Hematopoietic multipotent progenitor cell (in vitro differentiated cells): ENCODE results near the genes PODXL2 and RAB7A.

DNA sequence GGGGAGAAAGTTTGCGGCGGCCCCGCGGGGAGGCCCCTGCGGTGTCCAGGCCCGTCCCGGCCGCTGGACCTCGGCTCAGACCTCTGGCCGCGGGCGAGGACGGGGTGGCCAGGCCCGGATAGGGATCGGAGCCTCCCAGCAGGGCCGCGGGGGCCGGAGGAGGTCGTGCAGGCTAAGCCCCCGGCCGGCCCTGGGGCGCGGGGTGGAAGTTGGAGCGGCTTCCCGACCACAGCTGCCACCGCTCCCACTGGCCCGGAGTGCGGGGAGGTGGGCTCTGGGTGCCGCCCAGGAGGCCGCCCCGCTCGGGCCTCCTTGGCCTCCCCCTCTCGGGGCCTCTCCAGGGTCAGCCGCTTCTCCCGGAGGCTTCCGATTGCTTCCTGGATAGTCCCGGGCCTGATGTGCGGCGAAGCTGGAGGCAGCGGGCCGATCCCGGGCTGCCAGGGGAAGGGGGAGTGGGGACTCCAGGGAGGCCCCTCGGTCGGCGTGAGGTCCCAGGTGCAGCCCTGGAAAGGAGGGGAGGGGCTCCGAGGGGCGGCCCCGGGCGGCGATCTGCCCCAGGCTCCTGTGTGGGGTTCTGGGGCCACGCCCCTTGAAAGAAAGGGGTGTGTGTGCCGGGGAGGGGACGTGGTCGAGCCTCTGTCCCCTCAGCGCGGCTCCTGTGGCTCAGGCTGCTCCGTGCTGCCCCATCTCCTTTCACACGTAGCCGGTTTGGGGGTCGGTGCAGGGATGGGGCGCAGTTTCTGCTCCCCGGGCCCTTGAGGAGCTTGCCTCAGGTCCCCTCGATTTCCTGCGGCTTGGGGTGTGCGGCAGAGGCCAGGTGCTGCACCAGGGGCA is 994 bp downstream of the PLXNA1 start:
- CAGE, long polyA plus RNA, result no peak

DNA sequence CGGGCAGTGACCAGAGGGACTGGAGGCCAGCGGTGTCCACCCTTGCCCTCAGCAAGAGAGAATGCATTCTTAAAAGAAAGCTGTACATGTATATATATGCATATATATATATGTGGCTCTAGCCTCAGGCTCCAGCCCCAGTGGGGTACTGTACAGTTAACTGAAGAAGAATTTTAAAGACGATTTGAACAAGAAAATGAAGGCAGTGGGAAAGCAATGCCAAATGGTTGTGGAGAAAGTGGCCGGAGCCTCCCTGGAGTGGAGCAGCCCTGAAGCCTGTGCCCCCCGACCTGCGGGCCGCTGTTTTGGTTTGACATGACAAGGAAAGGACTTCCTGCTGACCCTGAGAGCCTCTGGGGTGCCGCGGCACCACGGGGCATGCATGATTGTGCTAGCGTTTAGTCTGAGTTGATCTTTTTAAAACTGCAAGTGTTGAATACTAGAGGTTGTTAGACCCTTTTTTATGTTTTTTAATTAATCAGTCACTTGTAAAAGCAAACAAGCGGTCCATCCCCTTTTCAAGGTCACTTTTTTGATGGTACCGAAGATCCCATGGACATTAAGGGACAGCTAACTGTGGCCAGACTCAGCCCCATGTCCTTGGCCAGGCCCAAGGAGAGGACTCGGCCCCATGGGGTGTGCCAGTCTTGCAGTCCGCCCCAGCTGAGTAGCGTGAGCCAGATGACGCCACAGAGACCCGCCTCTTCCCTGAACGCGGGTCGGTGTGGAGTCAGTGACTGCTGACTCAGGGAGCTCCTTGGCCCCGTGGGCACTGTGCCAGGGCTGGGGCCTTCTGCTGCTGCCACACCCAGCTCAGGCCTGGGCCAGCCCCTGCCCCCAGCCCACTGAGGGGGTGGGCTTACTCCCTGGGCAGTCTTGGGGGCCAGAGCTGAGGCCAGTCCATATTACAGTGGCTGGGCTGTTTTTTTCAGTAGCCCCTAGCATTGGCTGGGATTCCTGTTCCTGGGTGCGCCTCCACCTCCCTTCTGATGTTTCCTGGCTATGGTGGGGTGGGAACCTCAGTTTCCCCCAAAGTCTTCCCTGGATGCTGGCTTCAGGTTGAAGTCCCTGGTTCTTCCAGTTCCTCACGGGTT is 52.6 kb downstream of the PLXNA1 start:
- CAGE, long polyA plus RNA, result no peak

DNA sequence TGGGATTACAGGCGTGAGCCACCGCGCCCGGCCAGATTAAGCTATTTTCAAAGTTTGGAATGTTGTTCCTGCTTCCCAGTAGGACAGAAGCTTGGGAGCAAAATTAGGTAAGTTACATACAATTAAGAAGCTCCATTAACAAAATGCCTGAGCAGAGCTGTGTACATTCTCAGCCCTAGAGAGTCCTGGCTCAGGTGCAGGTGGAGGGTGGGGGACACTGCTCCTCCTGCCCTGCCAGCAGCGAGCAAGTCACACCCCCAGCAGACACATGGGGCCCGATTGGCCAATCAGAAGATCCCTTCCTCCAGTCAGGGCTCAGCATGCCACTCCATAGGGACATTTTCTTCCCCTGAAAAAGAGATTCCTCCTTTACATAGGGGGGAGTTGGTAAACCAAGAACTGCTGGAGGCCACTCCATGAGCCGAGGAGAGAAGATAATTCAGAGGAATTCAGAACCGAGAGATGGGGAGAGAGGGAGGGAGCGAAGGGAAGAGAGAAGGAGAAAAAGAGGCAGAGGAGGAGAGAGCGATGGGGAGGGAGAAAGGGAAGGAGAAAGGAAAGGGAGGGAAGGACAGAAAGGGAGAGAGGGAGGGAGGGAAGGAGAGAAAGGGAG is 62.1 kb downstream of the PLXNA1 start:
- CAGE, long polyA plus RNA, result no peak

GRCh38 chr3:127455482-127456157 is 134.9 kb downstream of the TPRA1 start:
- CAGE, long polyA plus RNA, result no peak

- CAGE, long polyA plus RNA, result no peak
Measured at GRCh38 chr3:127579461-127580641, 10.7 kb downstream of the TPRA1 start.

DNA sequence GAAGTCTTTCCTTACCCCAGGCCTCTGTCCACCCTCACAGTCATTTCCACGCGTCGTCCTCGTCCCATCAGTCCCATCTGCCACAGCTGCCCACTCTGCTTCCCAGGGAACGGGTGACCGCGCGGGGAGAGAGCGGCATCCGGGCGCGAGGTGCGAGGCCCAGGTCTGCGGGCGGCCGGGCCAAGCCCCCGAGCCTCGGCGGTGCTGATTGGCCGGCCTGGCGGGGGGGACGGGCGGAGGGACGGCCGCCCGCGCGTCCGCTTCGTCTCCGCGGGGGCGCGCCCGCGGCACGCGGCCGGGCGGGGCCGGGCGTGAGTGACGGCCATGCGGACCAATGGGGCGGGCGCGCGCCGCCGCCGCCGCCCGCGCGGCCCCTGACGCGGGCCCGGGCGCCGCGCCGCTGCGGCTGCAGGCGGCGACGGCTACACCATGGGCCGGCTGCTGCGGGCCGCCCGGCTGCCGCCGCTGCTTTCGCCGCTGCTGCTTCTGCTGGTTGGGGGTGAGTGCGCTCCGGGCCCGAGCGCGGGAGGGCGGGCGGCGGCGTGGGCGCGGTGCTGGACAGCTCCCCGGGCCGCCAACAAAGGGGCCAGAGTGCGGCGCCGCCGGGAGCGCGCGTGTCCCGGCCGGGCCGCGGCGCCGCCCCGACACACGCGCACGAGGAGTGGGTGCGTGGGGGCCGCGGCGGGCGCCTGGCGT is at the start of gene PODXL2:
PODXL2 (plus strand) TSS at position 395 of the 696 bp plus-strand sequence.
- CAGE, long polyA plus RNA, result no peak

DNA sequence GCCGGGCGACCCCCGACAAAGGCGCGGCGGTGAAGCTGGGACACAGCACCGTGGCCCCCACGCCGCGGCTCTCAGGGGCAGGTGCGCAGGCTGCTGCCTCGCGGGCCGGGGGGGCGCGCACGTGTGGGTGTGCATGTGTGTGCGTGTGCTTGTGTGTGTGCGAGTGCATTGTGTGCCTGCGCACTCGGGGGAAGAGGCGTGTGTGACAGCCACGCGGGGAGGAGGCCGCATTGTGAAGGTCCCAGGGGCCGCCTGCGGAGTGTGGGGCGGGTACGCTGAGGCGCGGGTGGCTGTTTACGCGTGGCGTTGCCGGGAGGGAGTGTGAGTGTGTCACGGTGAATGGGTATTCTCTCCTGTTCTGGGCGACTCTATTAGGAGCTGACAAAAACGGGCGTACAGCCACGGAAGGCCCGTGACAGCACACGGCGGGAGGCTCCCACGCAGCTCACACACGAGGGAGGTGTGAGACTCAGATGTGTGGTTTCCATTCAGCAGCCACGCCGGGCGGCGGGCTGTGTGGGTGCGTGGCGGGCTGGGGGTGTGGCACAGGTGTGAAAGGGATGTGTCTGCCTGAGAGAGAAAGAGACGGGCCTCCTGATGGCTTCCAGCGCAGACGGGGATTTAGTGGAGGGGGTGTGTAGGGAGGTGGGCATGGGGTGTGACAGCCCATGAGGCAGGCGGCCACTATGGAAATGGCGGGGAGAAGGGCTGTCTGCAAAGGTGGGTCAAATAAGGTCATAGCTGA is 674 bp downstream of the PODXL2 start:
- CAGE, long polyA plus RNA, result no peak

GRCh38 chr3:127639185-127639510 is 10.2 kb downstream of the PODXL2 start:
- CAGE, long polyA plus RNA, result no peak

DNA sequence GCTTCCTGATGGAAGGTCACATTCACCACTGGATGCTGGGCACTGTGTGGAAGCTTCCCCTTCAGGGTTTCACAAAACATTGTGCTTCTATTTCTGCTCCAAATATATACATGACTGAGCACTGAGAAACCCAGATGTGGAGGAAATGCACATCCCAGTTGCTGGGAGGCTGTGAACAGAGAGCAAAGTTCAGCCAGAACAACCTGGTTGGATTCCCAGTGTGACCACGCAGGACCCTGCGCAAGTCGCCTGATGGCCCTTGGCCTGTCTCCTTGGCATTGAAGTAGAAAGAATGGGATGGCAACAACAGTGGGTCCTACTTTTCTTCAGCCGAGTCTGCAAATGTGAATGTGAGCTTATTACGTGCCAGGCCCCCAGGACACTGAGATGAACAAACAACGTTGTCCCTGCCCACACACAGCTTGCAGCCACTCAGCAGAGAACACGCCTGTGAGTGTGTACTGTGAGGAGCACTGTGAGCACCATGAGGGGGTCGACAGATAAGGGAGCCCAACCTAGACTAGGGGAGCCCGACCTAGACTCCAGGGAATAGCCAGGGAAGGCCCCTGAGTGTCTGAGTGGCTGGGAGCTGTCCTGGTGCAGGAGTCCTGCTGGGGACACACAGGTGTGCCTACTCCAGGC is 36.8 kb downstream of the MGLL start:
- CAGE, long polyA plus RNA, result no peak

GRCh38 chr3:127791519-127791926 is 30.8 kb downstream of the MGLL start:
- CAGE, long polyA plus RNA, result no peak

DNA sequence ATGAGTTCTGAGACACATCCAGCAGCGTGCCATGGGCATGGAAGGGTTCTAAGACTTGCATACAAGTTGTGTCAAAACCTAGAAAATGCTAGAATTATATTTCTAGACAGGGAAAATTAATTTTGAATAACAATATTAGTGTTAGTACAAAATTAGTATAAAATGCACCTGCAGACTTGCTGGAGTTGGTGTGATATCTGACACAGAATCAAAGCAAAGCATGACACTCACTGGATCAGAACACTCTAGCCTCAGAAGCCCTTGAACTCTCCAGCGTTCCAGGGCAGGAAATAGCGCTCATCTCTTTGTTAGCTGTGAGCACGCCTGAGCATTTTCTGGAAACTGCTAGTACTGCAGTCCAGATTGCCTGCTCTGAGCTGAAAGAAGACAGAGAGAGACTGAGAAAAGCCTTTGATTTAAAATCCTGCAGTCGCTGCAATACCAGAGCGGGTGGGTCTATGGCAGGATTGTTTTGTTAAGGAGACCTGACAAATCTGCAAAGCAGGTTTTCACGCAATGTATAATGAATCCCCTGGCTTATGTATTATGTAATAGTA is 25.7 kb upstream of the MGLL start:
- CAGE, long polyA plus RNA, result no peak

DNA sequence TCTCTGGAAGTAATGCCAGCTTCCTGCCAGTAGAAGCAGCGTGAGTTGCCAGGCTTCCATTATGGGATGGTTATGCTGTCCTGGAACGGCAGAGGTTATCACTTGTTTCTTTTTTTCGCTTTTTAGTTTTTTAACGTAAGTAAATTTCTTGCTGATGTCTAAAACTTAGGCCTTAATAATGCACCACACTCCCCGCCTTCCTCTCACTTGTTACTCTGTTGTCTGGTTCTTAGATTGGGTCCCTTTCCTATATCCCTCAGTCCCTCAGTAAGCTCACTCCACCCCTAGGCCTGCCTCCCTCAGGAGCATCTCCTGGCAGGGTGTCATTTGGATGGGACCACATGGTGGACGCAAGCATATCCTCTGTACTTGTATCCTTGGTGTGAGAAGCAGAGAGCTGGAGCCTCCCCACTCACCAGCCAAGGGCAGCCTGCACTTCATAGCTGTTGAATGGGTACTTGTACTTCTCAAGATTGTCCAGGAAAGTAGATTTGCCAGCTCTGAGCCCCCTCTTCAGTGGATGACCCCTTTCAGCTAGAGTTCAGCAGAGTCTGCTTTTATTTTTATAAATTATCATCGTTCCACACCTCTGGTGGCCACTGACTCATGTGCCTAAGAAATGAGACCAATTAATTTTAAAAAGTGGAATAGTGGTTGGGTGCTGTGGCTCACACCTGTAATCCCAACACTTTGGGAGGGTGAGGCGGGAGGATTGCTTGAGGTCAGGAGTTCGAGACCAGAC is 11.6 kb downstream of the SEC61A1 start:
- CAGE, long polyA plus RNA, result no peak

GRCh38 chr3:128067178-128067769 is 15.0 kb downstream of the SEC61A1 start:
- CAGE, long polyA plus RNA, result no peak

DNA sequence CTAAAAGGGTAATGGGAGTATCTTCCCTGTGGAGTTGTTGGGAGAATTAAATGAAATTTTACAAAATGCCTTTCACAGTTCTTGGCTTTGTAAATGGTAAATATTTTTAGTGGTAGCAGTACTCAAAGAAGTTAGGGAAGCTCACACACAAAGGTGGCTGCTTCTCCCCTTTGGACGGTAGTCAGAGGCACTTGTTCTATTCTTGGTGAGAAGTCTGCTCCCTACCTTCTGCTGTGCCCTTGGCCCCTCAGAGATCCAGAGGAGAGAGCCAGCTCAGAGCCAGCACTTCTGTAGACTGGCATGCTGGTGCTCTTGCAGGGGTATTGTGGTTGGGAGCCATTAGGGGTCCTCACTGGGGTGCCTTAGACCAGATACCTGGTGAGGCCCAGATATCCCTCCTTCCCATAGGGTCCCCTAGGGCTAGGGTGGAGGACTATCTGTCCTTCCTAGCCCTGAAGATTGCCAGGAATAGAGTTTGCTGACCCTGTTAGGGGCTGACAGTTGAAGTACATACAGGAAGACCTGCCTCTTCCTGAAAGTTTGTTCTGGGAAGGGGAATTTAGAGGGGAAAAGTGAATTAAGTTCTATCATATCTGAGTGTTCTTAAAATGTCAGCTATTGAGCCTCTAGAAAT is 140.7 kb downstream of the EEFSEC start:
- CAGE, long polyA plus RNA, result no peak

- CAGE, long polyA plus RNA, result no peak
Measured at GRCh38 chr3:128316557-128317022, 150.1 kb downstream of the DNAJB8 start.

GRCh38 chr3:128319815-128320301 is 146.8 kb downstream of the DNAJB8 start:
- CAGE, long polyA plus RNA, result no peak

DNA sequence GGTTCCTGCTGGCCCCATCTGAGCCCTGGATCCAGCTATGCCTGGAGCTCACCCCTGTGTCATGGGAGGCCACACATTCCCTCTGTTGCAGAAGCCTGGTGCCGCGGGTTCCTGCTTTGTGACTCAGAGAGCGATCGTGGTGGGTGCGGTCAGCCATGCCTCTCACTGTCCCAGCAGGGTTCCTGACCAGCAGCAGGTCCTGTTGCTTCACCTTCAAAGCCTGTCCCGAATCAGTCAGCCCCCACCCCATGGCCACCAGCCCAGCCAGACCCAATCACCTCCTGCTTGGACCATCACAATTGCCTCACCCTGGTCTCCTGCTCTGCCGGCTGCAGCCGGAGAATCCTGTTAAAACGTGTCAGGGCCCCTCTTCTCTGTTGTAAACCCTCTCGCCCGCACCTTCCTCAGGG is 49.8 kb downstream of the DNAJB8 start:
- CAGE, long polyA plus RNA, result no peak

DNA sequence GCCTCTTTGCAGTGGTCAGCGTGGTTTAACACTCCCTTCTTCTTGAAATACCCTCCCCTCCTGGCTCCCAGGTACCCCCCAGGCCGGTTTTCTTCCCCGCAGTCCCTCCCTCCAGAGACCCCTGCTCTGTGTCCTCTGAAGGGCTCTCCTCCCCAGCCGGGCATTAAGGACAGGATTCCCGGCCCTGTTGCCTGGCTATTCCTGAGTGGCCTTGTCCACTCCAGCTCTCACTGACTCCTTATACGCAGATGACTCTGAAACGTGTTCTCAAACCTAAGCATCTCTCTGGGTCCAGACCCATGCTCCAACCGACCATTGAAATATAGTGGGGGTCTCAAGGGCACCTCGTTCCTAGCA is 16.7 kb downstream of the DNAJB8 start:
- CAGE, long polyA plus RNA, result no peak

DNA sequence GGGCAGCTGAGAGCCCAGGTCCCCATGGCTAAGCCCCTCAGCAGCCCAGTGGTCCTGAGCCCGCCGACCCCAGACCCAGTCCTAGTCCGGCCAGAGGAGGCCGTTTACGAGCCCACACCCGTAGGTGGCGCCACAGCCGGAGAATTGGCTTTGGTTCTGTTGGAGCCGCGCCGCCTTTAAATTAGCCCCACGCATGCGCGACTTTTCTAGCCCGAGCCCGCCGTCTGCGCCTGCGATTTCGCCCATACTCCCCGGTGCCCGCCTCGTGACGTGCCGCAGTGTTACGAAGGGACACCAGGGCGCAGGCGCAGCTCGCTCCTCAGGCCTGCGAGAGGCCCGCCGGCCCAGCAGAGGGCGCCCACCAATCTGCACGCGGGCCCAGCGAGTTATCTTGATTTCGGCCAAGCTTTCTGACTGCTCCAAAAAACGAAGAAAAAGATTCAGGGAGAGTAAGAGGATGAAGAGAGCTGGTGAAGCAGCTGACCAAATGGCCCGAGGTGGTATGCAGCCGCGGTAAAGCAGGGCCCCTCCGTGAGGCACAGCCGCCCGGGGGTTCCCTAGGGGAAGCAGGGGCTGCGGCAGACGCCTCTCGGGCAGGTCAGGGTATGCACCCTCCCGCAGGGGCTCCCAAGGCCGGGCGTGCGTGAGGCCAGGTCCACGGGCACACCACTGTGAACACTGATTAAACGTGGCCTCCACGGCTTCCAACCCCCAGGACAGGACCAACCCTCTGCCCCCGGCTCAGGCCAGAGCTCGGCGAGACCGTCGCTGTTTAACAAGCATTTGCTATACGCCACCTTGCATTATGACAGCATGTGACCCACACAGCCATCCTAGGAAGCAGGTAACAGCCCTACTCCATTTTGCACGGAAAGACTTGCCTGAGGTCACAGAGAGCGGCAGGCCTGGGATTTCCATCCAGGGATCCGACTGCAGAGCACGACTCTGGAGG is 32.8 kb downstream of the RPN1 start:
- CAGE, long polyA plus RNA, result no peak

DNA sequence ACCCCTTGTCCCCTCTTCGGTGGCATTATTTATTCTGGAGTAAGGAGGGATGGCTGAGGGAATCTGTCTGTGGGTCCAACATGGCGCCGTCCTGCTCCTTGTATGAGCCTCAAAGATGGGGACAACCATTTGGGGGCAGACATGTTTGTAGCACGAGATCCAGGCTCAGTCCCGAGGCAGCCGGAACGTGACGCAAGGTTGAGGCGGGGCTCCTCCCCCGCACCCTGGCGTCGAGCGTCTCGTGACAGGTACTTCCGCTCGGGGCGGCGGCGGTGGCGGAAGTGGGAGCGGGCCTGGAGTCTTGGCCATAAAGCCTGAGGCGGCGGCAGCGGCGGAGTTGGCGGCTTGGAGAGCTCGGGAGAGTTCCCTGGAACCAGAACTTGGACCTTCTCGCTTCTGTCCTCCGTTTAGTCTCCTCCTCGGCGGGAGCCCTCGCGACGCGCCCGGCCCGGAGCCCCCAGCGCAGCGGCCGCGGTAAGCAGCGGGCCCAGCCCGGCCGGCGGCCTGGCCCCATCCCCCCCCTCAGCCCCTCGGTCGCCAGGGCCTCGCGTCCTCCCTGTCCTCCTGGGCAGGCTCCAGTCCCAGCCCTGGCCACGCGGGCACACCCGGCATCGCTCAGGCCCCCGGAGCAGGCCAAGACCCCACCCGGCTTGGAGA is at the start of gene RAB7A:
RAB7A (plus strand) TSS at position 298 of the 657 bp plus-strand sequence.
- CAGE, long polyA plus RNA, result start-site peak on the plus strand centred at position 297 of the sequence, 75 bp wide, 7,924 reads